Prostate gland (tissue), 2 donors: ENCODE data around the gene TP53AIP1.

DNA sequence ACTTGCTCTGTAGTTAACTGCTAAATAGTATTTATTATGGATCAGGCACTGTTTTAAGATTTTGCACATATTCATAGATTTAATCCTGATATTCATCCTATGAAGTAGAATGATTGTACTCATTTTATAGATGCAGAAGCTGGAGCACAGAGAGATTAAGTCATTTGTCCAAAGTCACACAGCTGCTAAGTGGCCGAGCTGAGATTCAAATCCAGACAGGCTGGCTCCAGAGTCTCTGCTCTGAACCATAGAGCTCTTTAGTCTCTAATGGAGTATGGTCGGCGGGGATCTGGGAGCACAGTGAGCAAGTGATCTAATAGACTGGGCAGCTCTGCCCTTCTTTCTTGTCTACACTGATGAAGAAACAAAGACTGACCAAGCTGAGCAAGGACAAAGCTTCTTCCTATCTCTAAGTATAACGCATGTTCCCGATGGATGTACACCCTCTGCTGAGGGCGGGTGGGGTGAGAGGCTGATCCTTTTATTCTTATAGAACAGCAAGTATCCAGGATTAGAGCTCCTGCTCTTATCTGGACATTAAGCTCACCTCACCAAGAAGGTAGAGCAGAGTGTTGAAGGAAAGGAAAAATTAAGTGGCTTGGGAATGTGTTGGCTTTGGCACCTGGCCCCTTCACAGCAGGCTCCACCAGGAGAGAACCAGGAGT is 68.8 kb downstream of the ETS1 start:
- PRO-cap: no peak
- RAMPAGE, long total RNA, 2 experiments: no peak in any of the 2 experiments

DNA sequence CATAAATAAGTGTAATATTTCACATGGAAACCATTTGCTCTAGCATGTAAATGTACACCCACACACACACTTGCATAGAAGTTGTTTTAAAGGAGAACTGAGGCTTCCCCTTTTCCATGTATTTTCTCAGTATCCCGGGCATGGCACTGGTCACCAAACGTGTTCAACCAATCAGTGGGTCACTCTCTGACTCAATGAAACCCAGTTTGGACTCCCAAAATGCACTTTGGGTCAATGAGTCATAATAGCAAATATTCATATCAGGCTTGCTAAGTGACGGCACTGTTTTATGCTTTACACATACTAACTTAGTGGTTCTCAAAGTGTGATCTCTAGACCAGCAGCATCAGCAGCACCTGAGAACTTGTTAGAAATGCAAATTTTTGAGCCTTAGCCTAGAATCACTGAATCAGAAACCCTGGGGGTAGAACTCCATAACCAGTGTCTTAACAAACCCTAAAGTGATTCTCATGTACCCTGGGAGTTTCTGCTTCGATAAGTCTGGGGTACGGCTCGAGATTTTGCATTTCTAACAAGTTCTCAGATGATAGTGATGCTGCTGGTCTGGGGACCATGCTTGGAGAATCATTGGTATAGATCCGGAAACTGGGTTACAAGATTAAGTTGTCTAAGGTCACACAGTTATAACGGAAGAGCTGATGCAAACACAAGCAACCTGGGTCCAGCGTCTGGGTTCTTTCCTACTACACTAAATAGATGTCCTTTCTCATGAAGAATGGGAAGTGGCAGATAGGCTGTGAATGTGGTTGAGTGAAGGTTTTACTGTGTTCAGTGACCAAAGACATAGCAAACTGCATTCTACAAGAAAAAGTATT is 35.6 kb downstream of the ETS1 start:
- PRO-cap: no peak
- RAMPAGE, long total RNA, 2 experiments: no peak in any of the 2 experiments

DNA sequence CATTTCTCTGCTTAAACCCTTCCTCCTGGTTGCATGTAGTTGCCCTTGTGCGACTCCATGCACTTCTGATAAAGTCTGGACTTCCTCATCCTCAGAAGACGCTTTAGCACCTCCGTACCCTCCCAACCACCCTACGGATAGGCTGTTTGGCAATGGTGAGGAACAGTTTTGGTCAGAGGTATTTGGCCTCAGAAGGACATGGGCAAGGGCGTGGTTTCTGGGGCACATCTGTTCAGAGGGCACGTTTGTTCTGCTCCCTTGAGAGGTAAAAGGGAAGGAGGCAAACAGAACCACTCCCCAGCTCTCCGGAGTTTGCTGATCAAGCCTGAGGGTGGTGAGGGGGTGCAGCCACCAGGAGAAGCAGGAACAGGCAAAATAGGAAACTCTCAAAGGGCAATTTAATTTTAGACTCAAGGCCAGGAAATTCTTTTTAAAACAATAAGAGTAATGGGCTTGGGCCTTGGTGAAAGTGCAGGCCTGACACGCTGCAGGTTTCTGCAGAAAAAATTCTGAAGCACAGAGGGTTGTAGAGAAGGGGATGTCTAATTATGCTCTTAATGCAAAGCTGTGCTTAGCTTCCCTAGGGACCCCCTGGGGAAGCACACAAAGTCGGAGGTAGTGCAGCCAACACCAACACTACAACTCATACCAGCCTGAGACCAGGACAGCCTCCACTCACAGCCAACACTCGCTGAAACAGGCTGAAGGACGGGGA is 23.3 kb downstream of the ETS1 start:
- PRO-cap: no peak
- RAMPAGE, long total RNA, 2 experiments: no peak in any of the 2 experiments

DNA sequence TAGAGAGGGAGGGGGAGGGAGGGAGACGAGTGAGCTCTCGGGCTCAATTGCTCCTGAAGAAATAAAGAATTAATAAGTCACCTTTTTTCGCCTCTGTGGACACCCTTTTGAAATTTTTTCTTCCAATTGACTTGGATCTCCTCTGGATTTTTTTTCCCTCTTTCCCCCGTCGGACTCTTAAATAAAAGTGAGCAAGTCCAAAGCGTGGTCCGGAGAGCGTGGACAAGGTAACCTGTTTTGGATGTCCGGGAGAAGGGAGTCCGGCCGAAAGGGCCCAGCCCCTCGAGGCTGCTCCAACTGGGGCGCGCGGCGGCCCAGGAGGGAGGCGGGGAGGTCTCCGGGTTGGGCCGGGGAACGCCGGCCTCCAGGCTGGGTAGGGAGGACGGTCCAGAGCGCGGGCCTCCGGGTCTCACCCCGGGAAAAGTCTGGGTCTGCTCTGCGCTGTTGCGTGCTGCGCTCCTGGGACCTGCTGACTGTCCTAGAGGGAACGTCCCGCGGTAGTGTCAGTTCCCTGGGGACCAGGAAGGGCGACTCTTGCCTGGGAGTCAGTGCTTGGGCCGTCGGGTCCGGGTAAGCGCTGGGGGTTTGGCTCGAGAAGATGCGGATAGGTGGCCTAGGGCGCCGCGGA is 1.2 kb upstream of the FLI1 start:
- PRO-cap: unidirectional peak, plus-strand start at position 342 of the sequence
- RAMPAGE, long total RNA, 2 experiments: no peak in any of the 2 experiments

GRCh38 chr11:128725312-128725706 is 31.4 kb downstream of the FLI1 start:
- PRO-cap: no peak
- RAMPAGE, long total RNA, 2 experiments: no peak in any of the 2 experiments

GRCh38 chr11:128828369-128829122 is 38.5 kb downstream of the KCNJ1 start:
- PRO-cap: unidirectional peak, minus-strand start at chr11:128828862
- RAMPAGE, long total RNA, 2 experiments: no peak in any of the 2 experiments

GRCh38 chr11:128852136-128852761 is 14.8 kb downstream of the KCNJ1 start:
- PRO-cap: no peak
- RAMPAGE, long total RNA, 2 experiments: no peak in any of the 2 experiments

GRCh38 chr11:128903630-128904219 is 12.6 kb downstream of the KCNJ5 start:
- PRO-cap: no peak
- RAMPAGE, long total RNA, 2 experiments: no peak in any of the 2 experiments

DNA sequence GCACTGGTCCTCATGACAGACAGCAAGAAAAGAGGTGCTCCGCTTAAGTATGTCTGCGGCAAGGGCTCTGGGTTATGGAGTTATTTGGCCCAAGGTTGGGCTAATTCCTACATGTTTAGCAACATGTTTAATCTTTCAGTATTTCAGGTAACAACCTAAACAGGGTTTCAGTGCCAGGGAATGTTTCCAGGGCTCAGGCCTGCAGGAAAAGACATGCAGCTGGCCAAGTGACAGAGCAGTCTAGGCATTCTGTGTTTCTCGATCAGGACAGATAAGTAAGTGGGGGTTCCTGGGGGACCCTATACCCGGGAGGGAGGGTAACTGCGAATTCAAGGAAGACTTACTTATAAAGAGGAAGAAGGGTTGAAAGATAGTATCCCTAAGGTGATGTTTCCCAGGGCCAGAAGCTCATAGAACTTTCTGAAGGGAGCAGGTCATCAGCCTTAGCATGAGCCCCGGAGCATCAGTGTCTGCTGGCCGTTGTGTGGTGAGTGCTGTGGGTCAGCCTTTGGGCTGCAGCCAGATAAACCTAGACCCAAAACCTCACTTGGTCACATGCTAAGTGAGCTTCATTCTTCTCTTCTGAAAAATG is 18.4 kb downstream of the KCNJ5 start:
- PRO-cap: no peak
- RAMPAGE, long total RNA, 2 experiments: no peak in any of the 2 experiments

- PRO-cap: no peak
- RAMPAGE, long total RNA, 2 experiments: no peak in any of the 2 experiments
Measured at GRCh38 chr11:128936556-128937144, 6.0 kb downstream of the TP53AIP1 start.

- PRO-cap: no peak
- RAMPAGE, long total RNA, 2 experiments: no peak in any of the 2 experiments
Measured at GRCh38 chr11:128942448-128943413, at the start of gene TP53AIP1. Gene TP53AIP1 (minus strand): TSS chr11:128942871.

- PRO-cap: unidirectional peak, minus-strand start at chr11:129024139; unidirectional peak, minus-strand start at chr11:129024168
- RAMPAGE, long total RNA, 2 experiments: start-site peak on the minus strand in 1 of 2 experiments, at chr11:129024137-129024373 at its widest, 22 reads per replicate
Measured at GRCh38 chr11:129023921-129024380, 81.3 kb upstream of the TP53AIP1 start.

DNA sequence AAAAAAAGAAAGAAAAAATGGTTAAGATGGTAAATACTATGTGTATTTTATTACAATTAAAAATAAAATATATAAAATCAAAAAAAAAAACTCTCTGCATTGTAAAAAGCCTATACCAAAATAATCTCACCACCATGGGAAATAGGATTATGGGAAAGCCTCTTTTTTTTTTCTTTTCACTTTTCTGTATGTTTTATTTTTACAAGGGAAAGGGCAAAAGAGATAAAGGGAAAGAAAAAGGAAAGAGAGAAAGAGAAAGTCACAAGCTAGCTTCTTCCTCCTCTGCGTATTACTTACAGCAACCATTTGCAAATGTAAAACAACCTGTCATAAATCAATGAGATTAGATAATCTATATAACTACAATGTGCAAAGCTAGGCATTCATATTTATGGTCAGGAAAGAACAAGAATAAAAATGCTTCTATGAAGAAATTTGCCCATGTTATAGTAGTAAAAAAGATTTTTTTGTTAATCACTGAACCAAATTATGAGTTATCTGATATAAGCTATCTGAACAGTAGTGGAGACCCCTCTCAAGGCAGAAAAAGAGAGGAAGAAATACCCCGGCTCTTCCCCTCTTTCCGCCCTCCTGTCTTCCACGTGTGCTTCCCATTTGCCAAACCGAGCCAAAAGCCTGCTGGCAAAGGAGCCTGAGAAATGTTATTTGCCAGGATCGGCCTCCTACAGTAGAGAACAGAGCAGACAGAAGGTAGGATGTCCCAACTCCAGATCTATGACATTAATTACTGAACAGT is 50.3 kb downstream of the ARHGAP32 start:
- PRO-cap: no peak
- RAMPAGE, long total RNA, 2 experiments: no peak in any of the 2 experiments

- PRO-cap: no peak
- RAMPAGE, long total RNA, 2 experiments: no peak in any of the 2 experiments
Measured at GRCh38 chr11:129313470-129314024, 62.1 kb upstream of the BARX2 start.

- PRO-cap: no peak
- RAMPAGE, long total RNA, 2 experiments: no peak in any of the 2 experiments
Measured at GRCh38 chr11:129377672-129378255, 2.1 kb downstream of the BARX2 start.

GRCh38 chr11:129436682-129437054 is 61.0 kb downstream of the BARX2 start:
- PRO-cap: no peak
- RAMPAGE, long total RNA, 2 experiments: no peak in any of the 2 experiments

GRCh38 chr11:129457015-129457766 is 81.5 kb downstream of the BARX2 start:
- PRO-cap: no peak
- RAMPAGE, long total RNA, 2 experiments: no peak in any of the 2 experiments

DNA sequence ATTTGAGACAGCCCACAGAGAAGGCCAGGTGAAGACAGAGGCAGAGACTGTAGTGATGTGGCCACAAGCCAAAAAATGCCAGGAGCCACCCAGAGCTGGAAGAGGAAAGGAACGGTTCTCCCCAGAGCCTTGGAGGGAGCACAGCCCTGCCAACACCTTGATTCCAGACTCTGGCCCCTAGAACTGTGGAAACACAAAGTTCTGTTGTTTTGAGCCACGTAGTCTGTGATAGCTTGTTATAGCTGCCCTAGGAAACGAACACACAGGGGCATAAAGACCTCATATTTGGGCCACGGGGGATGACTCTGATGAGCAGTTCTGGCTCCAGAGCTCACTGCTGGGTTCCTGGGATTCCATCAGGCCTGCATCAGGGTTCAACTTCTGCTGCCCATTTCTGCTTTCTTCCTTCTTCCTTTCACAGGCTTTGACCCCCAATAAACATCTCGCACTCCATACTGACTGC is 167.5 kb downstream of the BARX2 start:
- PRO-cap: no peak
- RAMPAGE, long total RNA, 2 experiments: no peak in any of the 2 experiments

DNA sequence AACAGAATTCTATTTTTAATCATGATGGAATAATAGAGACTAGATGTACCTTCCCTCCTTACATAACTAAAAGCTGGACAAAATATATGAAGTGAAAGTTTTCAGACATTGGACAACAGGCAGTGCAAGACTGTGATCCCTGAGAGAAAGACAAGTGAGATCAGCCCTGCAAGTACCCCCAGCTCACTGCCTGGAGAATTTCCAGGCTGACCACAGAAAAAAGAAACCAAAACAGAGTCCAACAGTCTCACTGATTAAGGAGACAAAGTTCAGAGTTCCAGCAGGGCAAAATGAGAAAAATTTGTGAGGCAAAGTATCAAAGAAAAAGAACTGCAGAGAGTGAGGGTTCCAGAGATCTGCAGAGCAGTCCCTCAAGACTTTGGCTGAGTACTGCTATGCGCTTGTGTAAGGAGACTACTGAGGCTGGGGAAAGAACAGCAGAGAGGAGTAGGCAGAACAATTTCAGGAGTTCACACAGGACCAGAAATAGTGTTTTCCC is 47.3 kb upstream of the TMEM45B start:
- PRO-cap: no peak
- RAMPAGE, long total RNA, 2 experiments: no peak in any of the 2 experiments

DNA sequence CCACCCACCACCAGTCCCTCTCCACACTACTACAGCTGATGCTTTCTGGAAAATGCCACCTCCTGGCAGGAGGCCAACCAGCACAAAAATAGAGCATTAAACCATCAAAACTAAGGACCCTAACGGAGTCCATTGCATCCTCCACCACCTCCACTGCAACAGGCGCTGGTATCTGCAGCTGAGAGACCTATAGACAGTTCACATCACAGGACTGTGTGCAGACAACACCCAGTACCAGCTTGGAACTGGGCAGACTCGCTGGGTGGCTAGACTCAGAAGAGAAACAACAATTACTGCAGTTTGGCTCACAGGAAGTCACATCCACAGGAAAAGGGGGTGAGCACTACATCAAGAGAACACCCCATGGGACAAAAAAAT is 11.7 kb upstream of the TMEM45B start:
- PRO-cap: no peak
- RAMPAGE, long total RNA, 2 experiments: no peak in any of the 2 experiments